Brain (tissue), 1 donor: ENCODE measurements around a stretch of chr2.

- RRBS, result 3% methylated on average over 36 of the region's 70 CpGs
Measured at GRCh38 chr2:130372315-130373079, 16.6 kb downstream of the PTPN18 start.

- RRBS, result 2% methylated on average over 28 of the region's 99 CpGs
Measured at GRCh38 chr2:130963692-130964576, 127.2 kb downstream of the ARHGEF4 start.

GRCh38 chr2:131034611-131035641 lies 58.3 kb downstream of the FAM168B start:
- RRBS, result 2% methylated on average over 60 of the region's 114 CpGs

- RRBS, result no CpG with 5 or more reads among the region's 9 CpGs
Measured at GRCh38 chr2:131077328-131077991, 15.8 kb downstream of the FAM168B start.

GRCh38 chr2:131092552-131092790 lies 789 bp downstream of the FAM168B start:
- RRBS, result no CpG with 5 or more reads among the region's 7 CpGs

DNA sequence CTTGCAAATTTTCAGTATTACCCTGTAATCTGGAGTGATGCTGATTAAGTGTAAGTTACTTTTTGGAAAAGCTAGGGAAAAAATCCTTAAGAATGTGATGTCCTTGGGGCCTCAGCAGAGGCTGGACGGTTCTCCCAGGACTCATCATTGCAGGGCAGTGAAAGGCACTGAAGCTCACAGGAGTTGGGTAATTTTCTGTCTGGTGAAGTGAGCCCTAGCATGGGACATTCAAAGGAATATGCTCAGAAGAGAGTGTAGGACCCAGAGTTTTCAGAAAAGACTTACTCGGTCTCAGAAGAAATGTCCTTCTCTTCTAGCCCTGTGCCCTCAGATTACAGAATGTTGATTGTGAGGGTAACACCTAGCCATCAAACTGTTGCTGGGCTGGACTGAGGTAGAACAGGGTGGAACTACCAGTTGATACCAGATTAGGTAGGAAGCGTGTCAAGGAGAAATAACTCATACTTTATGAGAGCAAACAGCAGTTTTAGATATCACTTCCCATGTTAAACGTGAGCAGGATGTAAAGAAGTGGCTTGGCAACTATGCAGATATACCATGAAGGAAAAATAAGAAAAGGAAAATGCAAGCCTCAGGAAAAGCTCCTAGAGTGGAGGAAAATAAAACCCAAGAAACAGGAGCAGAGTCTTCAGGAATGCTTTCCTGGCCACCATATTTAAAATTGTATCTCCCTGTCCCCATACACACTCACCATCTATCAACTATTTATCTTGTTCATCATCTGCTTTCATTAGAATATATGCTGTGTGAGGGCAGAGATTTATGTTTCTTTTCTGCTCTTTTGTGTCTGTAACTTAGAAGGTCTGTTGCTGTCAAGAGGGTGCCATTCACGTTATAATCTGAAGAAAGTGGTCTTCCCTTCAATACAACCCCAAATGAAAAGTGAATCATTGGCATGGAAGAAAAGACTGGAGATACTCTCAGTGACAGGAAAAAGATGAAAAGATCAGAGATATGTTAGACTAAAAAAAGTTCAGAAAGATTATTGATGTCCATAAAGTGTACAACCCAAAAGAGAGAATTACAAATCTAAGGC lies 23.0 kb downstream of the PLEKHB2 start:
- RRBS, result no CpG with 5 or more reads among the region's 5 CpGs

DNA sequence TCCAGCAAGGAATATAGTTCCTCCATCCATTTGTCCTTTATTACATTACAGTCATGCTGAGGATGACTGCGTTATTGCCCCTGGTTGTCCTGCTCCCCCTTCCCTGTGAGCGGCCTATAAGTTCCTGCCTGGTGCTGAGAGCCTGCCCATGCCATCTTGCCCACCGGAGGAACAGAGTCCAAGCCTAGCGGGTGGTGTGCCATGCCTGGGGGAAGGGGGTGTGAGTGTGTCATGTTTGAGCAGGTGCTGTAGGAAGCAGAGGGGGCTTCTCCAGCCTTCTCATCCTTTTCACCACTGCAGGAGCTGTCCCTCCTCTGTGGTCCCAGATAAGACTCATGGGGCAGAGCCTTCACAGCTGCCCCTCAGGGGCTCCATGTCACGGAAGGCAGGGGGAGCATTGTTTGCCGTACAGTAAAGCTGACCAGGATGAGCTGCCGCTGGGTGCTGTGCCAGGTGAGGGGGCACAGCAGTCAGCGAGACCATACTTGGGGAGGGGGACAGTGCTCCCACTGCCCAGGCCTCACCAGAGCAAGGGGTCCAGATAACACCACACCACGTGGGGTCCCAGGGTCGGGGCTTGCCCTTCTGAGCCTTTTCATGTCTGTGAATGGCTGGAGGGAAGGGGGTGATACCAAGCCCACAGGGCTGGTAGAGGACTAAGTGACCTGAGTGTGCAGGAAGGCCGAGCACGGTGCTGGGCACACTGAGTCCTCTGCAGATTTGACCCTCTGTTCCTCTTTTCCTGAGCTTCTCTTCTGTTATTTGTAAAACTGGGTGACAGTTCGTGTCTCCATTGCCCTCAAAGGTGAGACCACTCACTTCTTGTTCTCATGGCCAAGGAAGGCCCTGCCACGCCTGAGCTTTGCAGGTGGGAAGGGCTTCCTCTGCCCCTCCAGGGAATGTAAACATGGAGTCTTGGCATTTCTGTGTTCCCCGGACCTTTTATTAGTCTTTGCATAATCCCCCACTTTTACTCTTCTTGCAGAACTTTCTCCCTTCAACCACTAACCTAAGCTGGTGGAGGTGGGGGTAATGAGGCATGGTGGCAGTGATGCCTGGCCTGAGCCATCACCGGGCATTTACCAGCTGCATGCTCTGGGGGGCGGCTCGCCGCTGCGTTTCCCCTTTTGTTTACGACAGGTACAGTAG lies 46.4 kb downstream of the PLEKHB2 start:
- RRBS, result no CpG with 5 or more reads among the region's 21 CpGs

DNA sequence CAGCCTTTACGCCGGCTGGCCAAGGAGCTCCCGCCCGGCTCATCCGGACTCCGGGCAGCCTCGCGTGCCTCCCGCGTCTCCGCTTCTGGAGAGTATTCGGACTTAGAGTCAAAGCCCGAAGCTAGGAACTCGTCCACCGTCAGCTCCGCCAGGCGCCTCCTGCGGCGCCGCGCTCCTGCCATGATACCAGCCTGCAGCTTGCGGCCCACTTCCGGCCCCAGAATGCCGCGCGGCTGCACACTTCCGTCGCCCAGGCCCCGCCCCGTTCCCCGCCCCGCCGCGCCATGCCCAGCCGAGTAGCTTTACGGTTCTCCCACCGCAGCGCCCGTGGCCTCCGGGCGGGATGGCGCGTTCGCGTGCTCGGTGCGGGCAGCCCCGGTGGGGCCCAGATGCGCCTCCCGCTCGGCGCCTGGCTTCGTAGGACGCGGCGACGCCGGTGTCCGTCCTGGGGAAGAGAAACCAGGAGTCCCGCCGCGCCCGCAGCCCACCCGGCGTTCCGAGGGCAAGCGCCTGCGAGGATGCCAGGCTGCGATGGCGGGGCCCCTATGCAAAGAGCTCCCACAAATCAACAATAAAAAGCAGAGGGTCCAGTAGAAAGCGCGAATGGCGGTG lies 31.1 kb upstream of the TUBA3D start:
- RRBS, result 74% methylated on average over 11 of the region's 73 CpGs

GRCh38 chr2:131491626-131491898 lies 635 bp downstream of the MZT2A start:
- RRBS, result no CpG with 5 or more reads among the region's 21 CpGs

DNA sequence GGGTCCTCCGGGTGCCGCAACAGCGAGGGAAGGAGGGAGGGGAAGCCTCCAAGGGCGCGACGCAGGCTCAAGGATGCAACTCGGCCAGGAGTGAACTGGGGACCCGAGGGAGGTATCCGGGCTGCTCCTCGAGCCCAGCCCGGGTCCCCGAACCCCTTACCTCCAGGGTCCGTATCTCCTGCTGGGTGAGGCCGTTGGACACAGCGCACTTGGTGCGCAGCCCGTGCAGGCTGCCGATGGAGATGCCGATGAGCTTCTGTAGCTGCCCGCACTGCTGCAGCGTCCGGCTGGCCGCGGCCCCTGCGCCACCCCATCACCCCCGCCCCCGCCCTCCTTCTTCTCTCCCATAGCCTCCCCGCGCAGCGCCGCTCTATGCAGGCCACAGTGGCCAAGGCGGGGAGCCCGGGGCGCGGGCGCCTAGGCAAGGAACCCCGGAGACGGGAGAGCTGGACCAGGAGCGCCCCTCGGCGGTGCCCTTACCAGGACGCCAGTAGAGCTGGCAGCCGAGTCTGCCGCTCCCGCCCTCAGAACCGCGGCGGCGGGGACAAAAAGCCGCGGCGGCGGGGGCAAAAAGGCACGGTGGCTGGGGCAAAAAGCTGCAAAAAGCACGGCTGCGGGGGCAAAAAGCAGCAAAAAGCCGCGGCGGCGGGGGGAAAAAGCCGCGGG lies 124.0 kb downstream of the ANKRD30BL start:
- RRBS, result 22% methylated on average over 3 of the region's 62 CpGs

GRCh38 chr2:132254779-132255741 lies 93.3 kb upstream of the ANKRD30BL start:
- RRBS, result no CpG with 5 or more reads among the region's 34 CpGs

- RRBS, result no CpG with 5 or more reads among the region's 2 CpGs
Measured at GRCh38 chr2:132462834-132463495, 46.4 kb downstream of the GPR39 start.

GRCh38 chr2:132493241-132494033 lies 76.8 kb downstream of the GPR39 start:
- RRBS, result no CpG with 5 or more reads among the region's 4 CpGs

- RRBS, result no CpG with 5 or more reads among the region's 8 CpGs
Measured at GRCh38 chr2:132620945-132621318, 49.1 kb downstream of the LYPD1 start.

DNA sequence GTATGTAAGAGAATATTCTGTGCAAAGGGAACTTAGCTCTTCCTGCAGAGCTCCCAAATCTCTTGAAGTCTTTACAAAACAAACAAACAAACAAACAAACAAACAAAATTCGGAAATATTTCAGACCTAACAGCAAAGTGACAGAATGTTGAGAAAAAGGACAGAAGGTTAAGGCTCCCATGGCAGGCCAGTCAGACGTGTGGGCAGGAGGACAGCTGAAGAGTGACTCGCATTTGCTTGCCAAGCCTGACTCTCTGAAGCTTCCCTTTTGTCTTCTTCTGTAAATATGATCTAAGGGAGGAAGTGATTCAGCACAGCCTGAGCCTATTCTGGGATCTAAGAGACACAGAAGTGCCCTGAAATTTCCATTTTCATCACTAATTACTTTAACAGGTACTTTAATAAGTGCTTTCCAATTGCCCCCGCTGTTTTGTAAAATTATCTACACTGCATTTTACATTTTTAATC lies 134.0 kb upstream of the LYPD1 start:
- RRBS, result no CpG with 5 or more reads among the region's 4 CpGs

GRCh38 chr2:133421700-133422265 lies 146.5 kb downstream of the NCKAP5 start:
- RRBS, result no CpG with 5 or more reads among the region's 1 CpG

DNA sequence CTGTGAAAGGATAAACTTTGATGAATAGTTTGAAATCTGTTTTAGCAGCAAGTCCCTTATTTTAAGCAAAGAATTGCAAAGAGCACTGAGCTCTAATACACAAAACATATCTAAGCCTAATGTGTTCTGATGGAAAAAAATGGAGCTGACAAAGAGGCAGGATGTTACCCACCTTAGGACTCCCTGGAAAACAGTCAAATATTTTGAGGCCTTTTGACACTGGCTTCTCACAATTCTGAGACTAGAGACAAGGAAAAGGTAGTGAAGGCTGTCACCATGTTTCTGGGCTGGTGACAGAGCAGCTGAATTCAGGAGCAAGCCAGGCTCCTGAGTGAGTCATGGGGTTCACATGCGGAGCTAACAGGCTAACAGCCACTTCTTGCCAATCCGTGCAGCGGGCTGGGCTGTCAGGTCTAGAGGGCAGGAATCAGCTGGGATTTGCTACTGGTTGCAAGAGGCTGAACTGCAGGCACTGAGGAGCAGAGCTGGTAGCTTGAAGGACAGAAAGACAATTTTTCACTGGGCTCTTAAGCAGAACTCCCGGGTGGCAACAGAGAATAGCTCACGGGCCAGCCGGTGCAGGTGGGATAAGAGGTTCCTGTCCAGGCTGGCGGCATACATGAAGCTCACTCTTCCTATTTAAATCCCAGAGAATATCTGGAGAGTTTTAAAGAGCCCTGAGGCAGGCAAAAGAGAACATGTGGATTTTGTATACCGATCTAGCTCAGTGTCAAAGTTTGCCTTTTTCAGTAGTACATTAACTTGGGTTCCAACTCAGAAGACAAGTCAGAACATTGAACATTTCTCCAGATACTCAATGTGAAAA lies 1.3 kb downstream of the NCKAP5 start:
- RRBS, result no CpG with 5 or more reads among the region's 8 CpGs

- RRBS, result no CpG with 5 or more reads among the region's 1 CpG
Measured at GRCh38 chr2:133581034-133581623, 12.9 kb upstream of the NCKAP5 start.

GRCh38 chr2:134136938-134137935 lies 116.6 kb upstream of the MGAT5 start:
- RRBS, result no CpG with 5 or more reads among the region's 12 CpGs

GRCh38 chr2:134248294-134248976 lies 5.4 kb upstream of the MGAT5 start:
- RRBS, result no CpG with 5 or more reads among the region's 8 CpGs